ENCODE measurements around the gene ANKRD63.

DNA sequence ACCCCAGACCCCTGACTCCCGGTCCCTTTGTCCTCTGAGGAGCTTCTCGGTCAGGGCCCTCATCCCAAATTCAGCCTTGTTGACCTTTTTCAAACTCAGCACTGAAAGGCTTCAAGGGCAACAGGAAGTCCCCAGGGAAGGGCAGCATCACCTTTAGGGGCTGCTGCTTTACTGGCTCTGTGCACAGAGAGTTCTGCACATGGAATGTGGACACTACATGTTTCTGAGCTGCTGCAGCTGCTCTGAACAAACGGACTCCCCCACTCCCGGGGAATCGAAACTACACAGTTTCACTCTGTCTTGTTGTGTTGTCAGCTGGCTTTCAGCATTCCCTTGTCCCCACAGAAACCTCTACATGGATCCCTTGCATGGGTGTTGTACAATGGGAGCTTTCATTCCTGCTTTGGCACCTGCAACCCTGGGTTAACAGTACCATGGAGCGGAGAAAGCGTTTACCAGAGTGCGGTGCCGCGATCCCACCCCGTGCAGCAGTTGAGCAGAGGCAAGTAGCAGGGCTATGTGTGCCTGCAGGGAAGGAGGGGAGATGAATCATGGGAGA lies 408.2 kb upstream of the THBS1 start:
- PRO-cap = unidirectional peak, minus-strand start at position 490 of the sequence

DNA sequence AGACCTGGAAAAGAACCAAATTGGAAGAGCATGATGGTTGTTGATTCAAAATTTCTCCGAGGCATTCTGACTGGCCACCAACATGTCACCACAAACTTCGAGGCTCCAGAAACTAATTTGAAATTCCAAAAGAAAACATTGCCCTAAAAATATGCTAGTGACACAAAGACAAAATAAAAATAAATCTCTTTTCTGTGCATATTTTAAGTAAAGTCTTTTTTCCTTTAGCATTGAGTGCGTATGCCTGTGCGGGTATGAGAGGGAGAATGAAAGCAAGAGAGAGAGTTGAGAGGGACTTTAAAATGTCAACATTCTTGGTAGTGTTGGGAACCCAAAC lies 147.0 kb upstream of the THBS1 start:
- PRO-cap = unidirectional peak, minus-strand start at position 268 of the sequence

DNA sequence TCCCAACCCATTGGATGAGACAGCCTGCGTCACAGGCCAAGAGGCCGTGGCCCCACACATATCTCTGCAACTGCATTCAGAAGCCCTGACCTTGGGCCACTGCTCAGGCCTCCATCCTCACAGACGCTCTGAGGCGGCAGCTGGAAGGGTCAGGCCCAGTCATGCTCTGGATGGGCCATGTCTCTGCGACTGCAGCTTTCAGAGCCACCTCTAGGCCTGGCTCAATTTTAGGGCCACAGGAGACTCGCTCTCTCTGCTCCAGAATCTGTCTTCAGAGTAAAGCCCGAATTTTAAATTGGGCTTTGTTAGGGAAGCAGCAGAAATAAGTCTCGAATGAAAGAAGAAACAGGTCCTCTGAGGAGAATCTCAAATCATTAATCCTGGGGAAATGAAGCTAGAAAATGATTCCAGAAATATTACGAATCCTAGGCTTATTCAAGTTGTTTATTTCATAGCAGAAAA lies 114.3 kb upstream of the THBS1 start:
- PRO-cap = unidirectional peak, plus-strand start at position 133 of the sequence

DNA sequence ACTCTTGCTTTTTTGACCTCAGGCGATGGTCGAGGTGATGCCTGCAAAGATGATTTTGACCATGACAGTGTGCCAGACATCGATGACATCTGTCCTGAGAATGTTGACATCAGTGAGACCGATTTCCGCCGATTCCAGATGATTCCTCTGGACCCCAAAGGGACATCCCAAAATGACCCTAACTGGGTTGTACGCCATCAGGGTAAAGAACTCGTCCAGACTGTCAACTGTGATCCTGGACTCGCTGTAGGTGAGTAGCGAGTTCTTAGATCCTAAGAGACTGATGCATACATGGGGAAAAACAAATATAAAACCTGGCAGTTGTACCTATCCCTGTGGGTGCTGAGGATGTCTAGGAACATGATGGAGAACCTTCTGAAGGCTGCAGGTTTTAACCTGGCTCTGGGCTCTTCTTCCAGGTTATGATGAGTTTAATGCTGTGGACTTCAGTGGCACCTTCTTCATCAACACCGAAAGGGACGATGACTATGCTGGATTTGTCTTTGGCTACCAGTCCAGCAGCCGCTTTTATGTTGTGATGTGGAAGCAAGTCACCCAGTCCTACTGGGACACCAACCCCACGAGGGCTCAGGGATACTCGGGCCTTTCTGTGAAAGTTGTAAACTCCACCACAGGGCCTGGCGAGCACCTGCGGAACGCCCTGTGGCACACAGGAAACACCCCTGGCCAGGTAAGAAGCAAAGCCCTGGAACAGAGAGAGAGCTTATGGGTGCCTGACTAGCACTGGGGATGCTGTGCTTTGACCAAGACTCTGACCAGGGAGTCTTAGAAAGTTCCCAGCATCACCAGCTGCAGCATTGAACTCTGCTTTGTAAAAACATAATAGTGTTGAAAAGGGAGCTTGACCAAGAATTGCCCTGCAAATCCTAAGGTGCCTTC lies 12.3 kb downstream of the THBS1 start:
- PRO-cap = unidirectional peak, plus-strand start at position 281 of the sequence; unidirectional peak, plus-strand start at position 334 of the sequence

GRCh38 chr15:39622707-39623146 lies 41.8 kb downstream of the THBS1 start:
- PRO-cap = unidirectional peak, minus-strand start at chr15:39622832

DNA sequence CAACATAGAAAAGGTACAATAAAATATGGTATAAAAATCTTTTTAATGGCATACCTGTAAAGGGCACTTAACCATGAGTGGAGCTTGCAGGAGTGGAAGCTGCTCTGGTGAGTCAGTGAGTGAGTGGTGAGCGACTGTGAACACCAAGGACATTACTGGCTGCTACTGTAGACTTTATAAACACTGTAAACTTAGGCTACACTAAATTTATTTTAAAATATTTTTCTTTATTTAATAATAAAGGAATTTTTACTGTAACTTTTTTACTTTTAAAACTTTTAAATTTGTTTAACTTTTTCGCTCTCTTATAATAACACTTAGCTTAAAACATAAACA lies 47.3 kb downstream of the FSIP1 start:
- PRO-cap = unidirectional peak, plus-strand start at position 115 of the sequence

DNA sequence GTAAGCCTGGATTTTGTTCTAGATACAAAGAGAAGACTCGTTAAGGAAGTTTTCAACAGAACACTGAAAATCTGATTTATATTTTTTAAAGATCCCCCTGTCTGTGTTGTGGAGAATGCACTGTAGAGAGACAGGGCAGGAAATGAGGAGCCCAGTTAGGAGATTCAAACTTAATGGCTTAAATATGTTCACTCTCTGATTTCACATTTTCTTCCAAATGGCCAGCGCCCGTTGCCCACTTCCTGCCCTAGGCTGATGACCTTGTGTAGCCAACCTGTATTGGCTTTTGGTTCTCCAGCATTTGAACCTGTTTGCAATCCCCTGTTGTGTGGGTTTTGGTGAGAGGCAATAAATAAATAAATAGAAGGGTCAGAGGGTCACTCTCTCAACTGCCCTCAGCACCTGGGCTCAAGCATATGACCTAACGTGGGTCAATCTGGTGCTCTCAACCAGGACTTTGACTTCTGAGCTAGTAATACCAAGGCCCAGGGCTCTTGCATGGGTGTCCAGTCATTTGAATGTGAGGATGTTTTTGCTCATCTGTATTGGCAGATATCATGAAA lies 1.7 kb upstream of the SRP14 start:
- PRO-cap = no peak

- PRO-cap = bidirectional peak, plus-strand start at chr15:40047894, minus-strand start at chr15:40047828
Observed at GRCh38 chr15:40047251-40048247, 8.6 kb upstream of the SRP14 start.

DNA sequence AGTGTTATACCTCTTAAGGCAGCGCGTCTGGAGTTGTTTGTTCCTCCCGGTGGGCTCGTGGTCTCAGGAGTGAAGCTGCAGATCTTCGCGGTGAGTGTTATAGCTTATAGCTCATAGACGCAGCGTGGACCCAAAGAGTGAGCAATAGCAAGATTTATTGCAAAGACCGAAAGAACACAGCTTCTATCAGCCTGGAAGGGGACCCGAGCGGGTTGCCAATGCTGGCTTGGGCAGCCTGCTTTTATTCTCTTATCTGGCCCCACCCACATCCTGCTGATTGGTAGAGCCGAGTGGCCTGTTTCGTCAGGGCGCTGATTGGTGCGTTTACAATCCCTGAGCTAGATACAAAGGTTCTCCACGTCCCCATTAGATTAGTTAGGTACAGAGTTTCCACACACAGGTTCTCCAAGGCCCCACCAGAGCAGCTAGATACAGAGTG lies 34.5 kb downstream of the BMF start:
- PRO-cap = unidirectional peak, minus-strand start at position 214 of the sequence

GRCh38 chr15:40081402-40082459 lies 26.9 kb downstream of the BMF start:
- PRO-cap = bidirectional peak, plus-strand start at chr15:40081922, minus-strand start at chr15:40081749

DNA sequence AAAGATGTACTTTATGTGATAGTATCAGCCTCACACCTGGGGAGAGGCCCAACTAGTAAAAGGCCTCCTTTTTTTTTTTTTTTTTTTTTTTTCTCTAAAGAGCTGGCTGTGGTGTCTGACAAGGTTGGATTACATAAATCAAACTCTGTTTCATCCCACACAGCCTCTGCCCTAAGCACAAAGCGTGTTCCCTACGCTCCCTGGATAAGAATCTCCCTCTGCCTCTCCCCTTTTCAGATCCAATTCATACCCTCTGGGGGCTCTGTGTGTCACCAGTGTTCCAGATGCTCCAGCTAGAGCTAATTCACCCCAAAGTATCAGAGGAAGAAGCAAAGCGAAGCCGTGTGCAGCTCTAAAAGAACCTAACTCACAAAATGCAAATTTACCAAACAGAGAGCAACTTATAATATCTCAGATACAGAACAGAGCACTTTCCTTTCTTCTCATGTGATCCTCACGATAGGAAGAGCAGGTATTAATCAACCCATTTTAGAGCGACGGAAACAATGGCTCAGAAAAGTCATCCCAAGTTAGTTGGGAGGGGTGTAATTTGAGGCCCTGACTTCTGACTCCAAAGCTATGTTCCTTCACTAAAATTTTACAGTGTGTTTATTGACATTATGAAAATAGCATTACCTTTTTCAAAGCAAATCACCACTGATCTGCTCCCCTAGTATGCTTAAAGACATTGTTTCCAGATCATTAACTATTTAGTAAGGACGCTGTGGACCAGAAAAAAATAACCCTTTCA lies 12.4 kb downstream of the BMF start:
- PRO-cap = bidirectional peak, plus-strand start at position 432 of the sequence, minus-strand start at position 319 of the sequence

- PRO-cap = no peak
Observed at GRCh38 chr15:40104747-40105273, 3.9 kb downstream of the BMF start.

DNA sequence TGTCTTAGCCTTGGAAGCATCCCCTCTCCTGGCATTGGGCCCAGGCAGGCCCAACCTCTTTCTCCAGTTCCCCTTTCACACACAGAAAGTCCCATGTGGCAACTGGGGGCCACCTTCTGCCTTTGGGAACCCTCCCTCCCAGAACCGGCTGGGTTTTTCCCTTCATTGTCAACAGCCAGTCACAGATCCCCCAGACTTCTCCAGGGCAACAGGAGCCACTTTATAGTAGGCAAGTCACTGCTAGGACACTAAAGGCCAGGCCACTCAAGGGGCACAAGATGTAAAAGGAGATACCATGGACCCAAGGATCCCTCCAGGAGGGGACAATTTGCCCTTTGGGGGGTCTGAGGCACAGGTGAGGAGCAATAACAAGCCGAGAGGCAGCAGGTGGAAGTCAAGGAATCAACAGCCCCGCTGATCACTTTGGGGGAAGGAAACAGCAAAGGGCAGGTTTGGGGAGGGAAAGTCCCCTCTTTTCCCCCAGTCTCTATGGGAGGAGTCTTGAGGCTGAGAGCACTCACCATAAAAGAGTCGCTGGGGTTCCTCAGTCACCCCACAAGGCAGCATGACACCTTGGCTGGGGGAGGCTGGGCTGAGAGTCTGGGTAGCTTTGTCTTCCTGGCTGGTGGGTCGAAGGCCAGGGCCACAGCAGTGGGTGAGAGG lies 3.3 kb downstream of the BMF start:
- PRO-cap = no peak

DNA sequence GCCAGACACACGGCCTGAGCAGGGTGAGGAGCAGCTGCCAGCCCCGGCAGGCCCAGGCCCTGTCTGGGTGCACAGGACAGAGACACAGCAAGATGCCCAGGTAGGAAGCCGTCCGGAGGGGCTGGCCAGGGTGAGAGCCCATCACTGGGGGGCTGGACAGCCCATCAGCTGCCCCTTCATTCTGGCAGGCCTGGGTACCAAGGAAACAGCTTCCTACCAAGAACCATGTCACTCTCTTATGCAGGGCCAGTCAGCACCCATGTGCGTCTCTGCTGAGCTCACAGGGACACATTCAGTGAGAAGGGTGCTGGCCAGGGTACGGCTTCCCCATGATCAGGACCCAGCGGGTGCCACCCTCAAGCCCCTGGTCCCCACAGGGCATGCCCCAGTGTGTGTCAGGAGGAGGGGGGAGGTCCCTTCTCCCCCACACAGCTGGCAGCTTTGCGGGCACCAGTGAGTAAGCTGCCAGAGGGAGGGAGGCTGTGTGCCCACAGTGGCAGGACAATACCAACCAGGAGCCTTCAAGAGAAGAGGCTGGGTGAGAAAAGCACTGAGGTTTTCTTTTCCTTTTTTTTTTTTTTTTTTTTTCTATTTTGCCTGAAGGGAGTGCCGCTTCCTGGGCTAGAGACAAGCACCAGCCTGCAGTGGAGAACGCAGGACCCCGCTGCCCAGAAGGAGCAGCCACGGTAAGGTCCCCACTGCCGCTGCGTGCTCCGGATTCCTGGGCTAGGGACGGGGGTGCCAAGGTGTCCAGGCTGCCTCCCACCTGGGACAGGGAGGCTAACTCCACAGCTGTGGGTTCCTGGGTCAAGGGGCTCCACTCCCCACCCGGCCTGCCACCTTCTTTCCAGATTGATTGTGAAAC lies 1.4 kb downstream of the PAK6 start:
- PRO-cap = no peak

DNA sequence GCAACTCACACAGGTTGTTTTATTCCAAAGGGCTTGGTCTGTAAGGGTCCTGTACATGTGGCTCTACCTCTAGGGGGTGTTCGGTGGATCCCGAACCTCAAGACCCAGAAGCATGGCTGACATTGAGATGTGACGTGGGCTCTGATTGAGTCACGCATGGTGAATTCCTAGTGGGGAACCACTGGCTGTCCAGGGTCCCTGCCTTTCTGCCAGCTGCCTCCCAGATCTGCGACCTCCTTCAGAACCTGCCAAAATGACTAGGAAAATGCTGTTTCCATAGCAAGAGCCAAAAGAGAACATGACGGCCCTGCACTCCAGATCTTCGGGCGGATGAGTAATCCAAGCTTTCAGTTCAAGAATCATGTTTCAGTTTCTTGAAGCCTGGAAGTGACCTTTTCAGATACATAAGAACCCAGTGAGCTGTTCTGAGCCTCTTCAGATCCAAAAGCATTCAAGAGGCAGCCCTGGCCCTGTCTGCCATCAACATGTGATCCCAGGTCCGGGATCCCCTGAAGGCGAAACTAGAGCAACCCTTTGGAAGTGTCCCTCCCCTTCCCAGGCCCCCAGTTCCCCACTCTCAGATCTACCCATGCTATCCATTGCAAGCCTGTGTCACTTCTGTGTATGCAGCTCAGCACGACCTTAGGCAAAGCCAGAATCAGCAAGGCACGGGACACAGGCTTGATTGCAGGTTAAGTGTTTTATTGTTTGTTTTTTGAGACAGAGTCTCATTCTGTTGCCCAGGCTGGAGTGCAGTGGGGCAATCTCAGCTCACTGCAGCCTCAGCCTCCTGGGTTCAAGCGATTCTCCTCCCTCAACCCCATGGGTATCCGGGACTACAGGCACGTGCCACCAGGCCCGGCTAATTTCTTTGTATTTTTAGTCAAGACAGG lies 19.7 kb downstream of the ANKRD63 start:
- PRO-cap = no peak

DNA sequence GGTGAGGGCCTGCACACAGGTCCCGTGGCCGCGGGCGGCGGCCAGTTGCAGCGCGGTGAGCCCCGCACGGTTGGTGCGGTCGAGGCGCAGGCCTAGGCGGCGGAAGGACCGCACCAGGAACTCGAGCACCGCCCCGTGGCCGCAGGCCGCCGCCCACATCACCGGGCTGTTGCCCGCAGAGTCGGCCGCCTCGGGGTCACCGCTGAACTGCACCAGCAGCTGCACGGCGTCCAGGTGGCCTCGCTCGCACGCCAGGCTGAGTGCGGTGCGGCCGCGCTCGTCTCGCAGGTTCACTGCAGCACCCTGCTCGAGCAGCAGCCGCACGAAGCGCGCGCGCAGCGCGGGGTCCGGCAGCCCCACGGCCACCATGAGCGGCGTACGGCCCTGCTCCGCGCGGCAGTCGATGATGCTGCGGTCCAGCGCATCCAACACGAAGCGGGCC lies 778 bp downstream of the ANKRD63 start:
- PRO-cap = no peak

- PRO-cap = no peak
Observed at GRCh38 chr15:40282507-40283294, at the start of gene ANKRD63. Gene ANKRD63 (minus strand): TSS chr15:40283064.

- PRO-cap = no peak
Observed at GRCh38 chr15:40325026-40325616, 1.6 kb downstream of the INAFM2 start.

DNA sequence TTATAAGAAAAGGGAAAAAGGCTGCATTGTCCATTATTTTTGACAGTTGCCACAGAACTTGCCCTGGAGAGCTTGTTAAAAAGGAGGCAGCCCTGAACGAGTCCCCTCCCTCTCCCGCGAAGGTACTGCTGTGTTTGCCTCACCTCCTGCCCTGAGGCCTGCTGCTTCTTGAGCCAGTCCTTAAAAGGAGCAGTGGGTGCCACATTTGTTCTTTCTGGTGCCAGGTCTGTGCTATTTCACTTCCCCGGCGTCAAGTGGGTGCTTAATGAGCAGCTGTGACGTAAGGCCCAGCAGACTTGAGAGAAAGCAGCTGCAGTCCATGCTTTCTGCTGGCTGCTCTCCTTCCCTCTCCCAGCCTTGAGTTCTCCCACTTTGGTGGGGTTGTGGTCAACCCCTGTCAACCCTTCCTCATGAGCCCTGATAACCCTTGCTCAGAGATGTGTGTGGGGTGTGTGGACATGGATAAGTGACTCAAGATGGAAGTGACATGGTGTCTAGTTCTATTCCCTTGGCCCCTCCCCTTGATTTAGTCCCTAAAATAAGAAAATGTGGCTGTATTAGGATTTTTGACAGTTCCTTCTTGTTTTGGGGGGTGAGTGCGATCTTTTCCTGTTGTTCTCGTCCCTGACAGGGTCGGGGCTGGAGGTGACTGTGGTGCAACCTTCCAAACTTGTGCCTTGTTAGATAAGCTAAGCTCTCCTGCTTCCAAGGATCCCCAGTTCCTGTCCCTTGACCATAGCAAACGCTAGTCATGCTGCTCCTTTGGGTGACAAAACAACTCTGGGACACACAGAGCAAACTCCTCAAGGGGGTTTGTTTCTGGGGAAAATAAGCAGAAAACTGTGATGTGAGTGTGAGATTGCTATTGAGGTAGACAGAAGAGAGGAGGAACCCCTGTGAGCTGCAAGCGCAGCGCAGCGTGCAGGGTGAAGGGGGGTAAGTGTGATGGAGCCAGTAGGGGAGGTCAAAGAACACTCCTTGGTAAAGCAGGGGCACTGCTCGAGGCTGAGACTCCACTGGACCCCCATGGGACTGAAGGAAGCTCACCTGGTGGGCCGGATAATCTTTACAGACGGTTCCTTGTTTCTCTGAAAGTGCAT lies 7.1 kb downstream of the INAFM2 start:
- PRO-cap = no peak

DNA sequence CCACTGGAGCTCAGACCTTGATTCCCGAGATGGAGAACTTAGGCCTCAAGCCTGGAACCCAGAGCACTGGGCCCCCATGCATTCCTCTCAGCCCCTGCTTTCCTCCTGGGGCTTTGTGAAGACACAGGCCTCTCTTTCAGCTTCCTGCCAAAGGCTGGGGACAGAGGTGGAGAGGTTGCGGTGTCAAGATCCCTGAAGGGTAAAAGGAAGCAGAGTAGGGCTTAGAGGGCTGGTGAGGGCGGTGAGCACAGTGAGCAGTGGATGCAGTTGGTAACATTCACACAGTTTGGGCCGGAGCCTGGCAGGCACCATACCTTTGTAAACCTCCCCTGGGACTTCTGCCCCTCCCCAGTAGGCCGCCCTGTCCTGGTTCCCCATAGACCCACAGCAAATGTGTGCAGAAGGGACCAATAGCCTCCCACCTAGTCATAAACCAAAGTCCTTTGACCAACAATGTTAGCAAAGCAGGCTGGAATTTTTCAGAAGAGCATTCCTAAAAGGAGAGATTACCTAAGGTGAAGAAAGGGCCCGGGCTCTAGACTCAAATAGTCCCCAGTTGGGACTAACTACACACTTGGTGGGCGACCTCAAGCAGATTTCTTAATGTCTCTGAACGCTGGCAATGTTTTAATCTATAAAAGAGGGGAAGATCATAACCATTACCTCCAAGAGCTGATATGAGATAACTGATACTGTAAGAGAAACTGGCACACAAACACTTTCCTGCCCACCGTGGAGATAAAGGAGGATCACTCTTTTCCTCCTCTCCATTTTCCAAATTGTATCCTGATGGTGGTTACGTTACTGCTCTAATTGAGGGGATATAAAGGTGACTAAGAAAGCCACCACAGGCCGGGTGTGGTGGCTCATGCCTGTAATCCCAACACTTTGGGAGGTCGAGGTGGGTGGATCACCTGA lies 1.6 kb upstream of the PHGR1 start:
- PRO-cap = bidirectional peak, plus-strand start at position 436 of the sequence, minus-strand start at position 340 of the sequence